HTR-8/SVneo (cell line): Measurements from ENCODE around the genes CDIPT, SEZ6L2 and ZNF688.

DNA sequence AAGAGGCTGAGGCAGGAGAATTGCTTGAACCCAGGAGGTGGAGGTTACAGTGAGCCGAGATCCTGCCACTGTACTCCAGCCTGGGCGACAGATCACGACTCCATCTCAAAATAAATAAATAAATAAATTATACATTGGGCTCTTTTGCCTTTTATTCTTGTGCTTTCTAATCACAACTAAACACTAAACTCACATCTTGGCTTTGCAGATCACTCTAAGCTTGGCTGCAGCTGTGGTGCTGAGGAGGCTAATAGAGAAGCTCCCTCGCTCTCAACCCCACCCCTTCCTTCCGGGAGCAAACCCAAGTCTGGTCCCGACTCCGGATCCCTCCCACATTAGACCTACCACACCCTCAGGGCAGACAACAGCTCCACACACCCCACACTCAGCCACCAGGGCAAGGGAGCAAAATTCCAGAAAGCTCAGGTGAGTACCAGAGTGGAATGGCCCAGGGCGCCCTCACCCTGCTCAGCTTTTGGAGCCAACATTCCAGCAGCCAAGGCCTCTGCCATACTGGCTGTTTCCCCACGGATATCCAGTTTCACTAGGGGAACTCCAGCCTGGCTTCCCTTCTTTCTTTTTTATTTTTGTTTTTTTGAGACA, 9.9 kb downstream of the SULT1A4 start:
- RRBS = no CpG with 5 or more reads among the region's 9 CpGs

- RRBS = no CpG with 5 or more reads among the region's 27 CpGs
Observed at GRCh38 chr16:29614398-29615296, 48.4 kb upstream of the SPN start.

GRCh38 chr16:29697908-29698323, 18.9 kb downstream of the QPRT start:
- RRBS = no CpG with 5 or more reads among the region's 1 CpG

DNA sequence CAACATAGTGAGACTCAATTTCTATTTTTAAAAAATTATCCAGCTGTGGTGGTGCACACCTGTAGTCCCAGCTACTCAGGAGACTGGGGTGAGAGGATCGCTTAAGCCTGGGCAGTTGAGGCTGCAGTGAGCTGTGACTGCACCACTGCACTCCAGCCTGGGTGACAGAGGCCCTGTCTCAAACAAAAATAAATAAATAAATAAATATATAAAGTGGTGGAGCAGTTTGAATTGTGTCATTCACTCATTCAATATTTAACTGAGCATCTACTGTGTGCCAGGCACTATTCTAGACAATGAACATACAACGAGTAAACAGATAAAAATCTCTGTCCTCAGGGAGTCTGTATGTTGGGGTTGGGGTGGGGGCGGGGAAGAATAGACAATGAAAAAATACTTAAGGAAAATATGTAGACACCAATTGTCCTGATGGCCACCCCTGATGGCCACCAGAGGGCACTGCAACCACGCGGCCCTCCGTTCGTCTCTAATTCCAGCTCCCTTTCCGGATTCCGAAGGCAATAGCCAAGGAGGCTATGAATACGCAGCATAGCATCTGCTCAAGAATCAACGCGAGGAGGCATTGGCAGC, 21.3 kb downstream of the QPRT start:
- RRBS = no CpG with 5 or more reads among the region's 12 CpGs

DNA sequence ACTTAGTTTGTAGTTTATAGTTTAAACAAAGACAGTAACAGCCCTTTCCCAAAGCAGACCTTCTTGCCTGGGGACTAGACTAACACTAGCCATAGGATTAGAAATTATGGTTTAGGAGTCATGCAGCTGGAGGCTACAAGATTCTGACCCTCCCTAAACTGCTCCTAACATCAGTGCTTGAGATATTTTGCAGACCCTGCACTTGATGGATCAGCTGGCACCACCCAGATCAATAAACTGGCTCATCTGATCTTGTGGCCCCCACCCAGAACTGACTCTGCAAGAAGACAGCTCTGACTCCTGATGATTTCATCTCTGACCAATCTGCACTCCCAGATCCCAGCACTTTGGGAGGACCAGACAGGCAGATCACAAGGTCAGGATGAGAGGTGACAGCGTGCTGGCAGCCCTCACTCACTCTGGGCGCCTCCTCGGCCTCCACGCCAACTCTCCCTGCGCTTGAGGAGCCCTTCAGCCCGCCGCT, 2.1 kb upstream of the C16orf54 start:
- RRBS = no CpG with 5 or more reads among the region's 7 CpGs

GRCh38 chr16:29757998-29758384, 12.2 kb upstream of the C16orf54 start:
- RRBS = no CpG with 5 or more reads among the region's 3 CpGs

GRCh38 chr16:29808531-29808882, 2.2 kb downstream of the MAZ start:
- RRBS = no CpG with 5 or more reads among the region's 20 CpGs

- RRBS = 1% methylated on average over 46 of the region's 71 CpGs
Observed at GRCh38 chr16:29862540-29863432, at the start of gene CDIPT. Gene CDIPT (minus strand): TSS chr16:29863226.

DNA sequence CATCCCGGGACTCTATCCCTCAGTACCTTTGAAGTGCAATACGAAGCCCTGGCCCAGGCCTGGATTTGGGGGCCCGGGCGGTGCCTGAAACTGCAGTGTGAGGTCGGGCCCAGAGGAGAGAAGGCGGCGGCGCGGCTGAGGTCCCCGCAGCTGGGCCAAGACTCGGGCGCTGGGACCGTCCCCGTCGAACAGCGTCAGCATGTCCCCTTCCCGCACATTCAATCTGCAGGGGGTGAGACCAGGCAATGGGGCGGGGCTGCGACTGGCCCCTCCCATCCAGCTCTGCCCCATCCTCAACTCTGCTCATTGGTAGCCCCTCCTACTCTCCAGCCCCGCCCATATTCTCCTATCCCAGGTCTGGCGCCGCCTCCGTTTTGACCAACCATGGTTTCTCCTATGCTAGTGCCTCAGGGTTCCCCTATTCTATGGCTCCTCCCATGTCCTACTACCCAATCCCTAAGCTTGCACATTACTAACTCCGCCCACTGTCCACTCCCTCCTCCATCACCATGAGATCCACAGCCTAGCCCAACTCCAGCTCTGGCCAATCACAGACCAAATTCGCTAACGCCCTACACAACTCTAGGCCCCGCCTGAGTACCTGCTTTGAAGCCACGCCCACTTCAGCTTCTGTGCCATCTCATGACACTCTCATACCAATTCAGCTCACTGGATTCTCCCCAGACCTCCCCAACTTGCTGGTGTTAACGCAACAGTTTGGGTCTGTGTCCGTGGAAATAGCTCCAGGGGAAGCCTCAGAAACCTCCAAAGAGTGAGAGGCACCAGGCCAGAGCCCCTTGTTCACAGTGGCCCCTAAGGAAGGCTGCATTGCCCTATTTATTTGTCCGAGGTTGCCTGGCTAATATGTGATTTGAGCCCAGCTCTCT, 14.5 kb upstream of the CDIPT start:
- RRBS = 90% methylated on average over 3 of the region's 31 CpGs

DNA sequence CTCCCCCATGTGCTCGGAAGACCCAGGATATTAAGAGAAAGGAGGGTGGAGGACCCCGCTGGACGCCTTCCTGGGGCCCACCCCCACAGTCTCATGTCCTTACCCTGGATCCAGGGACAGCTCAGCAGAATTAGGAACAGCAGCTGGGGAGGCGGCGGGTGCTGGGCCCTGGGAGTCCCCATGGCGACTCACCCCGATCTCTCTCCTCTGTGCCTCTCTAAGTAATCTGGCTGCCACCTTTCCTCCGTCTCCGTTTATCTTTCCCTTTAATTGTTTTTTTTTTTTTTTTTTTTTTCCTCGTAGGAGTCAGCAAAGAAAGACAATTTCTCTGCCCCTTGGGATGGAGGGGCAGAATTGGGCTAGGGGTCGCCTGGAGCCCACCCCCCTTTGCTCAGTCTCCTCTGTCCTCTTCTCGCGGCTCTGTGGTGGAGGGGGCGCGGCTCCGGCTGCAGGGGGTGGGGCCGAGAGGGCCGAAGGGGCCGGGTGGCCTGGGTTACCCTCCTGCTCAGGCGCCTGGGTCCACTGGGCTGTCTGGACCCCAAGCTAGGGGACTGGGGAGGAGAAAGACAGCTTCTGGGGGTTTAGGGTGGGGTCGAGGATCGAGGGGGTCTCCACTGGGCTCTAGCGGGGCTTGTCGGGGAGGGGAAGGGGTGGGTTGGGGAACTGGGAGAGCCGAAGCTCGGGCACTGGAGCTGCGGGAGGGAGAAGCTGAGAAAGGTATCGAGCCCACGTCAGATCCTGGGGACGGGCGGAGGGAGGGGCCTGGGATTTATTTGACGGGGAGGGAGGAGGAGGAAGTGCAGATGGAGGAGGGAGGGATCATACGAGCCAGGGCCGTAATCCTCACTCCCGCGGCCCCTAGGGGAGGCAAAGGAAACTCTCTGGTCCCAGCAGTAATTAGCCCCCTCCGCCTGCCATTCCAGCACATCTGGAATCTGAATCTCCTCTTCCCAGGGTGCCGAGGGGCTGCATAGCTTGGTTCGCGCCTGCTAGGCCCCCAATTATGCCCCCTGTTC, at the start of gene SEZ6L2:
TSS of gene SEZ6L2 (minus strand) at position 713 of the 1,016 bp plus-strand sequence.
- RRBS = 0% methylated on average over 4 of the region's 40 CpGs

DNA sequence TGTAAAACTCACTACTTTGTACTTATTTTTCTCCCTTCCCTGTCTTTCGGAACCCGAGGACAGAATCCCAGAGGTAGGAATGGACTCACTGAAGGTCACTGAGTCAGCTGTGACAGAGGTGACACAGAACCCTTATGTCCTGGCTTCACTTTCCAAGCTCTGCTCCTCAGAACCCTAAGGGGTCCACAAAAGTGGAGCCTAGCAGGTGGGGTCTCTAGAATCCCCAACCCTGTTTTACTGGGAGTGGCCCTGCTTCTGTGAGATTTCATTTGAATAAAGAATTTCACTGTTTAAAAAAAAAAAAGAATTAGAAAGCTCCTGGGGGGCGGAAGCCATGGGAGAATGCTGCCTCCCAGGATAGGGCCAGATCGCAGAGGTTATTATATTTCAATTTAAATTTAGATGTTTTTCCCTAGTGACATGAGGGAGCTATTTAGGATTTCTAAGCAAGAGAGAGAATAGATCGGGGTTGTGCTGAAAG, 3.6 kb downstream of the KCTD13 start:
- RRBS = no CpG with 5 or more reads among the region's 5 CpGs

GRCh38 chr16:30069780-30070749, 4.5 kb downstream of the ALDOA start:
- RRBS = no CpG with 5 or more reads among the region's 24 CpGs

GRCh38 chr16:30072993-30073515, 2.7 kb upstream of the PPP4C start:
- RRBS = no CpG with 5 or more reads among the region's 9 CpGs

DNA sequence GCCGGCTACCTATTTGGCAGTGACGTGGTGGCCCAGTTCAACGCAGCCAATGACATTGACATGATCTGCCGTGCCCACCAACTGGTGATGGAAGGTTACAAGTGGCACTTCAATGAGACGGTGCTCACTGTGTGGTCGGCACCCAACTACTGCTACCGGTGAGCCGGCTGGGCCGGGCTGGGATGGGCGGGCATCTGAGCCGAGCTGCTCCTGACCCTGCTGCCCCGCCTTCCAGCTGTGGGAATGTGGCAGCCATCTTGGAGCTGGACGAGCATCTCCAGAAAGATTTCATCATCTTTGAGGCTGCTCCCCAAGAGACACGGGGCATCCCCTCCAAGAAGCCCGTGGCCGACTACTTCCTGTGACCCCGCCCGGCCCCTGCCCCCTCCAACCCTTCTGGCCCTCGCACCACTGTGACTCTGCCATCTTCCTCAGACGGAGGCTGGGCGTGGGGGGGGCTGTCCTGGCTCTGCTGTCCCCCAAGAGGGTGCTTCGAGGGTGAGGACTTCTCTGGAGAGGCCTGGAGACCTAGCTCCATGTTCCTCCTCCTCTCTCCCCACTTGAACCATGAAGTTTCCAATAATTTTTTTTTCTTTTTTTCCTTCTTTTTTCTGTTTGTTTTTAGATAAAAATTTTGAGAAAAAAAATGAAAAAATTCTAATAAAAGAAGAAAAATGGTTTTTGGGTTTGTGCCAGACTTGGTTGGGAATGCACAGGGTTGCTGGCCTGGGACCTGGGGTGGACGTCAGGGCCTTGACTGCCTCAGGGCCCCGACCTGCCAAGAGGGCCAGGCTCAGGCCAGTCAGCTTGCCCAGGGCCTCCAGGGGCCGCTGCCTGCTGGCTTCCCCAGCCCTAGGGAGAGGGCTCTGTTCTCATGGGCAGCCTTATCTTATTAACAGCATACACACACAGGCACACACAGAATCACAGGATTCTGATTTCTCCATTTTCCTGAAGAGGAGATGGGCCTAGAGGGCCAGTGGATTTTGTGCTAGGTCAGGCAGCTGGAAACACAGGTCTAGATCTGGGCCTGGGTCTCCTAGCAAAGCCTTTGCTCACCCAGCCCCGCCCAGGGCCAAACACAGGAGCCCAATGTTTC, 6.7 kb downstream of the TBX6 start:
- RRBS = no CpG with 5 or more reads among the region's 26 CpGs

- RRBS = 33% methylated on average over 8 of the region's 38 CpGs
Observed at GRCh38 chr16:30092159-30093174, 743 bp upstream of the TBX6 start.

GRCh38 chr16:30185092-30185478, 1.7 kb downstream of the CORO1A start:
- RRBS = no CpG with 5 or more reads among the region's 10 CpGs

DNA sequence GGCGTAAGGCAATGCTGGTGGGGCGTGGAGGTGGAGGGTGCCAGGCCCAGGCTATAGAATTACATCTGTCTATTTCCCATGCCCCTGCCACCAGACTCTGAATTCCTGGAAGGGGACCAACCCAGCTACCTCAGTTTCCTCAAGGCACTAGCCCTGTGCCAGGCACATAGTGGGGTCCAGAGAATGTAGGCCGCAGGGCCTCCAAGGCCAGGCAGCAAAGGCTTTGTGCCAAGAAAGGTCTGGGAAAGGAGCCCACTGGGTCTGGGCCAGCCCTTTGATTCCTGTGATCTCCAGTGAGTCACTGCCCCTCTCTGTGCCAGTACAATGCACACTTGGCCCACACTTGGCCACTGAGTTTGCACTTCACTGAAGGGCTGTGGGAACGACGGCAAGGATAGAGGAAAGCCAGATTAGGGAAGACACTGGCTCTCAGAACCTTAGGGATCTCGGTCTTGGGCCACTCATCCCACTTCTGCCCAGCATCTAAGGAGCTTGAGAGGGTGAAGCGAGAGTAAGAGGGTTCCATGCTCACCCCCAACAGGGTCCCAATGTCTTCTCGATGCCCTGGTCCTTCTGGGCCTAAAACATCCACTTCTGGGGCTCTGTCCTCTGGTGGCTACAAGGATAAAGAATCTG, 3.0 kb downstream of the CD2BP2 start:
- RRBS = no CpG with 5 or more reads among the region's 8 CpGs

GRCh38 chr16:30499320-30499885, 26.9 kb downstream of the ITGAL start:
- RRBS = 97% methylated on average over 3 of the region's 13 CpGs

- RRBS = no CpG with 5 or more reads among the region's 11 CpGs
Observed at GRCh38 chr16:30535207-30535681, 586 bp upstream of the ZNF747 start.

GRCh38 chr16:30571314-30572489, at the start of gene ZNF688:
Gene ZNF688 (minus strand): TSS chr16:30571714.
- RRBS = 5% methylated on average over 16 of the region's 86 CpGs